Omental fat pad (tissue), 4 donors: ENCODE measurements around a stretch of chr22.

DNA sequence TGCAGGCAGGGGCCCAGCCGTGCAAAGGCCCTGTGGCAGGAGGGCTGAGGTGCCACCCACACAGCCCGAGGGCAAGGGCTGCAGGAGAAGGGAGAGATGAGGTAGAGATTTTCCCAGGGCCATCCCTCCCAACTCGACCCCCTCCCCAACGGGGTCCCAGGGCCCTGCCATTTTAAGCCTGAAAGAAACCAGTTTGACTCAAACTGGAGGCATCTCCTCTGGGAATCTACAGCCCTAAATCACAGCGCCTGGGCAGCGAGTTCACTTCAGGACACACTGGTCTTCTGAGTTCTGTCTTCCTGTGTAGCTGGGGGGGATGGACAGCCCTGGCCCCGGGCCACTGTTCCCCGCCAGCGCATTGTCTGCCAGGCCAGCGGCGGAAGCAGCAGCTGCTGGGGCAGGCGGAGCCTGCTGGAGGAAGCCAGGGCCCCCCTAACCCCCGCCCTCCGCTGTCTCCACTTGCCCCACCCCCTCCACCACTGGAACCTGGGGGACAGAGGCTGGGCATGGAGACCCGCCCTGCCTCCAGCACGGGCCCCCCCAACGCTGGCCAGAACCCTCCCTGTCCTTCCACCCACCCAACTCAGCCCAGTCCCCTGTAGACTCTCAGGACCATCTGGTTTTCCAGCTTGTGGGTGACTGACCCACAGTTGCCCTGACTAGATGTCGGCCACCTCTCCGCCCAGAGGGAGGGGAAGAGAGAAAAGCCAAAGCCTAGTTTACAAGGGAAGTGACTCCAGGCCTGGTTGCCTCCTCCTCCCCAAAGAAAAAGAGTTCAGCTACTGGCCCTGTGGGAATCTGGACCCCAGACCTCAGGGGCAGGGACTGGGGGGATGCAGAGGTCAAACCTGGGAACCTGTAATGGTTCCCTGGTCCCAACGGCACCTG is 20.5 kb upstream of the WNT7B start:
- PRO-cap, result no peak
- RAMPAGE, long total RNA, 4 experiments, result no peak in any of the 4 experiments

- PRO-cap, result no peak
- RAMPAGE, long total RNA, 4 experiments, result no peak in any of the 4 experiments
Measured at GRCh38 chr22:46001387-46001906, 24.5 kb upstream of the WNT7B start.

DNA sequence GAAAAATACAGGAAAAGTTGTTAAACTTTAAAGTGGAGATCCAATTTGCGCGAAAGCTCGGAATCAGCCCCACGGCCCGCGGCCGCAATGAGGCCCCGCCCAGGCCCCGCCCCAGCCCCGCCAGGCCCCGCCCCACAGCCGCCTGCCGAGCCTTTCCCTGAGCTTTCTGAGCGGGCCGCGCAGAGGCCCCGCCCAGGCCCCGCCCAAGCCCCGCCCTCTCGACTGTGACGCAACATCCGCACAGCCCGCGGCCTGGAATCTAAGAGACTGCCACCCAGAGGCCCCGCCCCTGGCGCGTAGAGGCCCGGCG is 58.6 kb upstream of the WNT7B start:
- PRO-cap, result no peak
- RAMPAGE, long total RNA, 4 experiments, result no peak in any of the 4 experiments

- PRO-cap, result no peak
- RAMPAGE, long total RNA, 4 experiments, result no peak in any of the 4 experiments
Measured at GRCh38 chr22:46043329-46043725, 66.4 kb upstream of the WNT7B start.

GRCh38 chr22:46088395-46089533 is 61.6 kb upstream of the PPARA start:
- PRO-cap, result no peak
- RAMPAGE, long total RNA, 4 experiments, result no peak in any of the 4 experiments

GRCh38 chr22:46090411-46090764 is 59.9 kb upstream of the PPARA start:
- PRO-cap, result no peak
- RAMPAGE, long total RNA, 4 experiments, result no peak in any of the 4 experiments

- PRO-cap, result no peak
- RAMPAGE, long total RNA, 4 experiments, result no peak in any of the 4 experiments
Measured at GRCh38 chr22:46103107-46103698, 47.1 kb upstream of the PPARA start.

- PRO-cap, result no peak
- RAMPAGE, long total RNA, 4 experiments, result no peak in any of the 4 experiments
Measured at GRCh38 chr22:46108466-46108968, 41.8 kb upstream of the PPARA start.

- PRO-cap, result no peak
- RAMPAGE, long total RNA, 4 experiments, result no peak in any of the 4 experiments
Measured at GRCh38 chr22:46122483-46122851, 27.9 kb upstream of the PPARA start.

- PRO-cap, result no peak
- RAMPAGE, long total RNA, 4 experiments, result no peak in any of the 4 experiments
Measured at GRCh38 chr22:46196232-46196864, 46.0 kb downstream of the PPARA start.

DNA sequence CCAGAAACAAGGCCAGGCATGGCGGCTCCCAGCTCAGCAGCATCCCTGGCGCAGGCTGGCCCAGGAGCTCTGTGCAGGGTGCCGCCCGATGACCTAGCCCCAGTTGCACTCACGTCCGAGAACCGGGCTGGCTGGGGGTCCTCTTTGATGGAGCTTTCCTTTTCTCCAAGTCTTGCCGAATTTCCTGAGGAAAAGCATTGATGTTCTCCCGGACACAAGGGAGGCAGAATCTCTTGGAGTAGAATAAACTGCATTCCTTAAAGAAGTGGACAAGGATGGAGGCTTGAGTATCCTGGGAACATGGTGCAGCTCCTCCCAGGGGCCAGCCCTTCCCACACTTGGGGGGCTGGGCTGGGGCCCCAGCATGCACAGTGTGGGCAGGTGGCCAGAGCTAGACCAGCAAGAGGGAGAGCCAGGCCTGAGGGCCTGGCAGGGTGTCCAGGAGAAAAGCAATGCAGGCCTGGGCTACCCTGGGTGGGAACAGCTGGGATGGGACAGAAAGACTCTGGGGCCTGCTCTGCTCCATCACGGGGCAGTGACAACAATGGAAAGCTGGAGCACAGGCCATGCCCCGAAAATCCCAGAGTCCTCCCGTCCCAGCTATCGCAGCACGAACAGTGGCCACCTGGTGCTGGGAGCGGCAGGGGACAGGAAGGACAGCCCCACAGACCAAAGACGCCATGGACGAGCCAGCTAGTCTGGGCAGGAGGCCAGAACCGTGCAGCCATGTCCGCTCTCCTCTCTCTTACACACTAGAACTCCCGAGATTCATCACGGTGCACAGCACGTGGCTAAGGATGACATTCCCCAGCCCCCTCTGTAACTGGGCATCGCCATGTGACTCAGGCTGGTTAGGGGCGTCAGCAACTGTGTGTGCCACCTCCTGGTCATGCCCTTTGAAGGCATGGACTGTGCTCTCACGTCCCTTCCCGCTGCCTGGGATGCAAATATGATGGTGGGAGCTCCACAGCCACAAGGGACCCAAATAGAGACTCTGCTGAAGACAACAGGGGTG is 4.8 kb downstream of the CDPF1 start:
- PRO-cap, result no peak
- RAMPAGE, long total RNA, 4 experiments, result no peak in any of the 4 experiments

- PRO-cap, result no peak
- RAMPAGE, long total RNA, 4 experiments, result no peak in any of the 4 experiments
Measured at GRCh38 chr22:46295957-46296182, 800 bp upstream of the GTSE1 start.

DNA sequence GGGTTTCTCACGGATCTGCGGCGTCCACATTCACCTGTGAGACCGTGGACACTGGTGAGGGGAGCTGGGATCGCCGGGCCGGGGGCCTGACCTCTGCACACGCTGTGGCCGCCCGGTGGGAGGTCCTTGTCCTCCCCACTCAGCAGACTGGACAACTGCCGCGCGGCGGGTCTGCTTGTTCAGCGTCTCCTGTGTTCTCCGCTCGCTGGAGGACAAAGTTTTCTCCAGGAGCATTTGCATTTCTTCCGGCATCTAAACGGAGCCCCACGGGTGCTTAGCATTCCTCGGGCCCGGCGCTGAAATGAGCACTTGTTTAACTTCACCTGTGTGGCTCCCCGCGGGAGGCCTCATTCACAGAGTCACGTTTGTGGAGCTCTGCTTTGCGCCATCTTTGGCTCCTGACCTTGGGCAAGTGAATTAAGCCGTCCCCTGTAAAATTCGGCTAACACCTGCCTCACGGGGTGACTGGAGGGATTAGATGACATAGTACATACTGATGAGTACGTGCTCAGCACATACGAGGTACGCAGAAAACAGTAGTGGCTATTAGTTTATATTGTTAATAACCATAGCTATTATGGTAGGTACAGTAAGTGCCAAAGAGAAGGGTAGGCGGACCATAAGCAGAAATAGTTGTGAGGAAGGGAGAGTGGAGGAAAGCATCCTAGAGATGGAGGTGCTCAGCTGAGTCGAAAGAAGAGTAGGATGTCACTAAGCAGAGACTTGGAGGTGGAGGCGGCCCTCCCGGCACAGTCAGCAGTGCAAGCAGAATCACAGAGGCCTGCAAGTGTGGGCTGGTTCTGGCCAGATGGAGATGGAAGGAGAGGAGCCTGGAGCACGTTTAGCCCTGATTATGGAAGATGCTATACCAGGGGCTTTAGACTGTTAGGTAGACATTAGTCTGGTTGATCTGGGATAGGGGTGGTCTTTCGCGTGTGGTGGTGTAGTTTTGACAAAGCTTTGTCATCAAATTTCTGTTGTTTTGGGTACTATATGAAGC is 931 bp downstream of the TRMU start:
- PRO-cap, result no peak
- RAMPAGE, long total RNA, 4 experiments, result no peak in any of the 4 experiments

DNA sequence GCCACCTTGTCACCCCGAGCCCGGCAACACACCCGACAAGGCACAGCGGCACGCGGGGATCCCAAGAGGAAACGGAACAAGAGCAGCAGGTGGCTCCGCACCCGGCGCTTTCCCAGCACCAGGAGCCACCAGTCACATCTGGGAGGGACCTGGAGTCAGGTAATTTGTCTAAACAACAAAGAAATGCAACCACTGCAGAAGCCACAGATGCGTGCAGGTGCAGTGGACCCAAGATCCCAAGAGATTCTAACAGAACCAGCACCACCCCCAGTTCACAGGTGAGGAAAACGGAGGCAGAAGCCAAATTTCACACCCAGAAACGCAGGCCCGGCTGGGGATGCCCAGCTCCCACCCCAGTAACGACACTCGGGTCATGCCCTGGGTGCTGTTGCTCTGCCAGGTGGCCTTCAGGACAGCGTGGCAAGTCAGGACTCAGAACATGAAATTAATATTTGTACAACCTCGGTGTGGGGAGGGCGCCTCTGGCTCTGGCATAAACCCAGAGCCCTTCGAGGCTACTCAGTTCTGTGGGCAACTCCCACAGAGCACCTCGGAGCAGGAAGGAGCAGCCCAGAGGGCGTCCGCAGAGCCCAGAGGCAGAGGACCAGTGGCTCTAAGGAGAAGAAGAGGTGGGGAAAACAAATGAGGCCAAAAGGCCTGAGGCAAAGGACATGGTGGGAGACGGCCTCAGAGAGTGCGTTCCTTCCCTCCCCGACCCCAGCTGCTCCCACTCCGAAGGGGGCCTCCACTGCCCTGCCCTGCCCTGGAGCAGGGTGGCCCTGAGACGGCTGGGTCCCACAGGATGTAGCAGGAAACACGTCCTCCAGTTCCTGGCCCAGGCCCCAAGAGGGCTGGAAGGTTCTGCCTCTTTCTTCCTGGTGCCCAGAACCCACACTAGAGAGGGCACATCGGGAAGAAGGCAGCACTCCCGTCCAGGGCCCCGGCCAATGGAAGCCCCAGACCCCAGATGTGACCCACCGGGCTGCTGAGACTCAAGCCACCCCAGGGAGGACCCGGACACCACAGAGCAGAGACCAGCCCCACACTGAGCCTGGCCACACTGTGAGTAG is 71.5 kb downstream of the CELSR1 start:
- PRO-cap, result no peak
- RAMPAGE, long total RNA, 4 experiments, result no peak in any of the 4 experiments

- PRO-cap, result no peak
- RAMPAGE, long total RNA, 4 experiments, result no peak in any of the 4 experiments
Measured at GRCh38 chr22:46500196-46500758, 37.1 kb downstream of the CELSR1 start.

GRCh38 chr22:46533238-46533982 is 4.0 kb downstream of the CELSR1 start:
- PRO-cap, result no peak
- RAMPAGE, long total RNA, 4 experiments, result no peak in any of the 4 experiments

DNA sequence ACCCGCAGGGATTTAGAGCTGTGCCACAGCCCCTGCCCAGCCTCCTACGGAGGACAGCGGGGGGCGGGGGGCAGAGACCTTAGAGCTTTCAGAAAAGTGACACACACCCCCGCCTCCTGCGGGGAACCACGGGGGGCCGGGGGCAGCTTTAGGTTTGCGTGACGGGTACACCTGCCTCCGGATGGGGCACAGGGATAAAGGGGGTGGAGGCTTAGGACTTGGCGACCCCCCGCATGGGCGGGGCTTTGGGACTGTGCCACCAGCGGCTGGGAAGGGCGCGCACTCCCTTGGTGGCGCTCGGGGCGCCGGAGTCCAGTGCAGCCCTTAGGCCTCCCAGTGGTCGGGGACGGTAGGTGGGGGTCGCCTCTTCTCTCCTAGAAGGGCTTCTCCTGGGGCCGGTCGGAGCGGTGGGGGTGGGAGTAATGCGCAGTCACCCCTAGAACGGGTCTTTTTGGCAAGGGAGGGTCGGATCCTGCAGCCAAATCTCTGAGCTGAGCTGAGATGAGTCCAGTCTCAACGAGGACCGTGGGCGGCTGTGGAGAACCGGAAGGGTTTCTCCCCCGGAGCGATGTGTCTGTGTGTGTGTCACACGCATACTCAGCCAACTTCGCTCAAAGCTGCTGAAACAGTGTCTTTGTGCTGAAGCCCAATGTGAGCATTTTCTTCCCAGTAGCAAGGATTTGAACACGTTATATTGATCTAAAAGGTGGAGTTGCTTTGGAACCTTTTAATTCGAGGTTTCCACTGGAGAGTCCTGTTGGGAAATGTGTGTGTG is 1.2 kb upstream of the CELSR1 start:
- PRO-cap, result no peak
- RAMPAGE, long total RNA, 4 experiments, result no peak in any of the 4 experiments

DNA sequence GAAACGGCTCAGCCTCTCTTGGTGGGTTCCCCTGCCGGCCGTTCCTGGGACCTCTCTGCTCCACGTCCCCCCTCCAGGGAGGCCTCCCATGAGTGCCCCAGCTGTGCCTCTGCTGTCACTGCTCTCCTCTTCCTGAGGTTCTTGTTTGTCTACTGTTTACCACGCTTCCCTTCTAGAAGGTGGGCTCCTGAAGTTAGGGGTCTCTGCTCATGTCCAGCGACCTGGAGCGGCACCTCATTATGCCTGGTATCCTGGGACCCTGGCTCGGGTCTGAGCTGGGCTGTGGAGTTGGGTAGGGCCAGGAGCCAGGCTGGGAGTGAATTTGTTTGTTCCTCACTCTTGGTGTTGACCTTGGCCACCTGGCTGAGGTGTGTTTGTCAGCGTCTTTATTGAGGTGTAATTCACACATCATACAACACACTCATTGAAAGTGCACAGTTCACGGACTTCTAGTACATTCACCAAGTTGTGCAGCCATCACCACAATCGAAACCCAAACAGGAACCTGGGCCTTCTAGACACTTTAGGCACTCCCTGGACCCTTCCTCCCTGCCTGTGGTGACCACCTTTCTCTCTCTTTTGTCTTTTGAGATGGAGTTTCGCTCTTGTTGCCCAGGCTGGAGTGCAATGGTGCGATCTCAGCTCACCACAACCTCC is 37.7 kb upstream of the GRAMD4 start:
- PRO-cap, result no peak
- RAMPAGE, long total RNA, 4 experiments, result no peak in any of the 4 experiments

DNA sequence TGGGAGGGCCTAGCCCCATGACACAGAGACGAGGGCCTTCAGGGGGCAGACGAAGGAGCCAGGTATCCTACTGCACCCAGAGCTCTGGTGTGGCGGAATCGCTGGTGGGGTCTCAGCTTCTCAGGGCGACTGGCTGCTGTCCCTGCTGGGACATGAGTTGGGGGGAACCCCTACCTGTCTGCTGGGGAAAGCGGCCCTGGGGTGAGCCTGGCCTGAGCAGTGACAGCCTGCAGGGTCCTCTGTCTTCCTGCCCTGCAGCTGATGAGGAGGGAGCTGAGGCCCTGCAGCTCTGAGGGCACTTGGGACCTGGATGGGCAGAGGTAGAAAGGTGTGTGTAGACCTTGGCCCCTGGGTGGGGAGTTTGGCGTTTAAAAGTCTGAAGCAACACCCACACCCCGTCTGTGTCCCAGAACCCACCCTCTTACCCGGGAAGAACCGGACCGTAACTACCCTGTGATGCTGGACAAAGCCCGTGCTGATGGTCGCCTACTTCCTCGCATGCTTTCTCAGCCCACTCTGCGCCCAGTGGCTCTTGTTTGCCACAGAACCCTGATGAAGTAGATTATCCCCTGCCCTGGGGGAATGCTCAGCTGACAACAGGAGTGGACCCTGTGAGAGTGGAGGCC is 33.5 kb upstream of the GRAMD4 start:
- PRO-cap, result no peak
- RAMPAGE, long total RNA, 4 experiments, result no peak in any of the 4 experiments

DNA sequence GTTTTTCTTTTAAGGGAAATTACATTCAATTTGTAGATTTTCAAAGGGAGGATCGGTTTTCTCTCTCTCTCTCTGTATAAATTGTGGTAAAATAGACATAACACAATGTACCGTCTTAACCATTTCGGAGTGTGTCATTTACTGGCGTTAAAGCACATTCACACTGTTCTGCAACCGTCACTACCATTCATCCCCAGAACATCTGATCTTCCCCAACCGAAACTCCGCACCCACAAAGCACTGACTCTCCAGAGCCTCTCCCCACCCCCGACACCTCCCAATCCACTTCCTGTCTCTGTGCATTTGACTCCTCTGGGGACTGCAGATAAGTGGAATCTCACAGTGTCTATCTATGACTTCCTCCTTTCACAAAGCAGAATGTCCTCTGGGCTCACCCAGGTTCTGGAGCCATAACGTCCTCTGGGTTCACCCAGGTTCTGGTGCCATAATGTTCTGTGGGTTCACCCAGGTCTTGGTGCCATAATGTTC is 15.8 kb upstream of the GRAMD4 start:
- PRO-cap, result no peak
- RAMPAGE, long total RNA, 4 experiments, result no peak in any of the 4 experiments